Pericardium fibroblast (primary cell): ENCODE measurements around the genes ATP6V1G1 and CDK5RAP2.

- RAMPAGE, long total RNA: start-site peak on the plus strand at chr9:114587735-114587849, 4,607 and 4,064 reads in 2 replicates
Measured at GRCh38 chr9:114587259-114588174, at the start of gene ATP6V1G1. Gene ATP6V1G1, plus strand, starts transcription at chr9:114587769.

- RAMPAGE, long total RNA: no peak
Measured at GRCh38 chr9:116364849-116365285, 211.3 kb downstream of the PAPPA start.

DNA sequence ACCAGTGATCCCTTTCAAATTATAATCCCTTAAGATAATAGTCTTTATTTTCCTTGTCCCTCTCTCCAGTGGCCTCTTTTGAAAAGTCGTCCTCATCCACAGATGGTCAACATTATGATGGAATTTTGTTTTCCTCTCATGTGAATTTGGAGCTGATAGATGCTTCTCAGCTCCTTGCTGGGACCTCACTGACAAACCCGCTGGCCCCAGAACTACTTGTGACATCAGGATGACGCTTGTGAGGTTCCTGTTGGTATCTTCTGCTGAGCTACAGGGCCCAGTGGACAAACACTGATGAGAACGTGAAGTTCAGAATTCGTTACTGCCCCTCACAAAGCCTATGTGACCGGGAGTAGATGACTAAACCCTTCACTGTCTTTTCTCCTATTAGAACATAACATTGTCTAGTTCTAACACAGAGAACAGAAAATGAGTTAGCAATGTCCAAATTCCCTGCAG is 143.5 kb upstream of the TRIM32 start:
- RAMPAGE, long total RNA: no peak

DNA sequence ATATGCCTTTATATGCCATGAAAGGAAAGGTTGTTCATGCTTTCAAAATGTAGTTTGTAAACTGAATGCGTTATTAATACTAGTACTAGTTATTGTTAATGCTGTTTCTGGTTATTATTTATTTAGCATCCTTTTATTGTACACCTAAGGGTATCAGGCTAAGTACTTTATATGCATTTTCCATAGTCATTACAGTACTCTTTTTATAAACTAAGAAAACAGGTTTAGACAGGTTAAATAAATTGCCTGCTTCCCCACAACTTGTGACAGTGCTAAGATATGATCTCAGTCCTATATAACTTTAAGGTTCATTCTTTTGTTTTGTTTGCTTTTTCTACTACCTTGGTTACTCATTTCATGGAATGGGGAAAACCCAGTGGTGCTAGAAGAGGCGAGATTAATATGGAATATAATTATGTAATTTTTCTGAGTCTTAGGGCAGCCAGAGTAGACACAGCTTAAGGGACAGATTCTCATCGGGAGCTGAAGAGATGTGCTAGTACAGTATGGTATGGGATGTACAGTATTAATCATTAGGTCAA is 6.0 kb downstream of the TRIM32 start:
- RAMPAGE, long total RNA: no peak

DNA sequence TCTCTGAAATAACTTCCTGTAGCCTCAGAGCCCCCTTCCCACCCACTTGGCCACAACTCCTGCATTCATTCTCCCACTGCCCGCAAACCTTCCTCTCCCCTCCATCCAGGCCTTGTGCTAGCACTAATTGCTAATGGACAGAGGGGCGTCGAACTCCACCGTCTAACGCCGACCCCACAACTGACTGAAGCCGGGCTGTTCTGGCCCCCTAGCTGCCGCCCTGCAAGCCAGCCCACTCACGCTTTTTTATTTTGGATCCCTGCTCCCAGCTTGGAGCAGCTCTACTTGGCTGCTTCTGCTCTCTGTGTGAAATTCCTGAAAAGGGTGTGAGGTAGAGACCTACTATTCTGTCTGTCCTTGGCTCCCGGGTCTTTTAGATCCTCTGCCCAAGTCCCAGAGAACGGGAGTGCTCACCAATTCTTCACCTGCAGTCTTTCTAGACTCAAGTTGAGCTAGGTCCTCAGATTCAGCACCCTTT is 737 bp upstream of the ASTN2 start:
- RAMPAGE, long total RNA: no peak

GRCh38 chr9:117725386-117725641 is 21.1 kb downstream of the TLR4 start:
- RAMPAGE, long total RNA: no peak

DNA sequence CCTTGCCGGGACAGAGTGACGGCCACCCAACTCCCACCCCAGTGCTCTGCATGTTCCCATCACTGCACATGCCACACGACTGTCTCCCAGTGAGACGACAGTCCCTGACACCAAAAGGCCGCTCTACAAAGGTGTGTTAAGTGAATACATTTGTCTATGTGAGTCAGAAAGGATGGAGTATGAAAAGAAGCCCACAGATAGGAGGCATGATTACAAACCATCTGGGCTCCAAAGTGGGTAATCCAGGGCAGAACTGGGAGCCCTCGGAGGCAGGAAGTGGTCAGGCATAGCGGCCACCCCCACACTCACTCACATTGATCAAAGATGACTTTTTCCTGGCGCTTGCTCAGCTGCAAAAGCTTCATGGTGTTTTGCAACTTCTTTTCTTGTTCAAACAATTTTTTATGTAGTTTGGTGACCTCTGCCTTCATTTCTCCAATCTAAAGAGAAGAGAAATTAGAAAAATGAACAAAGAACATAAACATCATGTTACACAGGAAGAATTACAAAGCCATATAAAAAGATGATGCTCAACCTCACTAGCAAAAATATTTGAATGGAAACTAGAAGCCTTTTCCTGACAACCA is 185.7 kb downstream of the CDK5RAP2 start:
- RAMPAGE, long total RNA: no peak

DNA sequence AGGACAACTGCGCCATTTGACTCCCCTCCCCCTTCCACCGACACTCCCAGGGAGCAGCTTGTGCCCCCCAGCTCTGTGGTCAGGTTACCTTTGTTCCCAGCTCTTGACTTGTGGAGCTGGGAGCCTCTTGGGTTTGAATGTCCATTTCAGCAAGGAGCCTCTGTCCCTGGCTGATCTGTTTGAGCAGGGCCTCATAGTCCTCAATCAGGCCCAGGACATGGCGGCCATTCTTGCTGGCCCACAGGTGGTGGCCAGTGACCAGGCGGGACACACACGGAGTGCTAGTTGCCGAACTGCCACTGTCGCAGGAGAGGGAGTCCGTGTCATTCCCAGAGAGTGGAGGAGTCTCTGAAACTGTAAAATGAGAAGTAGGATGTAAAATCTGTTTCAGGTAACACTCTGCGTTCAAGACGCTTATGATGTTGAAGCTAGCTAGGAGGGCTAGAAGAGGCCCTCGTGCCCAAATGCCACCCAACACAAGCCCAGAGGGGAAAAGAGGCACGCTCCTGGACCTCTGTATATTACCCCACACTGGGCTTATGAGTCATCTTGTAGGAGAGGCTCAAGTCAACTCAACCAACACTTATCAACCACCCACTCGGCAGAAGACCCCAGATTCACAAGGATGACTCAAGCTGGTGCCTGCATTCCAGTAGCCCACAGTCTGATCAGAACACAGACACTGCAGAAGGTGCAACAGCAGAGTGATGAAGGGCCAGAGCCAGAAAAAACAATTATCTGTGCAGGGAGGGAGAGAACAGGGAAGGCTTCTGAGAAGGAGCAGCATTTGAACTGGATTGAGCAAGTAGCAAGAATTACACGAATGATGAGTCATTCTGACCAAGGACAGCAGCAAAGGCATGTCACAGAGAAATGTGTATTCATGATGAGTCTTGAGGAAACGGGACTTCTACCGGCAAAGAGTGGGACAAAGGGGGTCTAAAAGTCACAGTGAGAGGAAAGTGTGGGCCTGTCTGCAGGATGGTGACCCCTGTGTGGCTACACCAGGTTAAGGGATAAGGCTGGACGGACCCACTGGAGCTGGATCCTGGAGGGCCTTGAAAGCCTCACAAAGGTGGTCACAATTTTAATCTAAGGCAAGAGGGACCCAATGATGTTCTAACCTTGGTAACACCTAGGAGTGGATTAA is 176.9 kb downstream of the CDK5RAP2 start:
- RAMPAGE, long total RNA: no peak

GRCh38 chr9:120443056-120443890 is 136.7 kb downstream of the CDK5RAP2 start:
- RAMPAGE, long total RNA: no peak

DNA sequence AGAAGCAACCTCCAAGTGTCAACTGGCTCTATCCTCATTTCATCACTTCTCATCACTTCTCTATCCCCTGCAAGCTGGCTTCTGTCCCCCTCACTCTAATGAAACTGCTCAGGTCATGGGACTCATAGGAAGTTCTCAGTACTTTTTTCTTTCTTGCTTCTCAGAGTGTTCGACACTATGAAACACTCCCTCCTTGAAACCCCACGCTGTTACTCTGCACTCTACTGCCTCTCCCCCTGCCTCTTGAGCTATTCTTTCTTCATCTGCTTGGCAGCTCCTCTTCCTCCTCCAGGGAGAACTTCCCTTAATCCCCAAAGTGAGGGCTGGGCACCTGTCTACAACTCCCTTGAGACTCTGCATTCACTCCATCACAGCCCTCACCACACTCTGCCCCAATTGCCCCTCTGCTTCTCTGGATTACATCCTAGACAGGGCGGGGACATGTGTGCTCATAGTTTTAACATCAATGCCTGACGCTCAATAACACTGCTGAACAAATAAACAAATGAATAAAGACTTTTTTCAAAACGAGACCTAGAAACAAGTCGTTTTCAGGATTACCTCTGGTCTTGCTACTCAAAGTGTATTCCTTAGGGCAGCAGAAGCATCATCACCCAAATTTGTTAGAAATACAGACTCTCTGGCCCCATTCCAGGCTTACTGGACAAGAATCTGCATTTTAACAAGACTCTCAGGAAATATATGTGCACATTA is 115.8 kb downstream of the CDK5RAP2 start:
- RAMPAGE, long total RNA: no peak

GRCh38 chr9:120527663-120528015 is 52.3 kb downstream of the CDK5RAP2 start:
- RAMPAGE, long total RNA: no peak

GRCh38 chr9:120533785-120534683 is 45.9 kb downstream of the CDK5RAP2 start:
- RAMPAGE, long total RNA: no peak

DNA sequence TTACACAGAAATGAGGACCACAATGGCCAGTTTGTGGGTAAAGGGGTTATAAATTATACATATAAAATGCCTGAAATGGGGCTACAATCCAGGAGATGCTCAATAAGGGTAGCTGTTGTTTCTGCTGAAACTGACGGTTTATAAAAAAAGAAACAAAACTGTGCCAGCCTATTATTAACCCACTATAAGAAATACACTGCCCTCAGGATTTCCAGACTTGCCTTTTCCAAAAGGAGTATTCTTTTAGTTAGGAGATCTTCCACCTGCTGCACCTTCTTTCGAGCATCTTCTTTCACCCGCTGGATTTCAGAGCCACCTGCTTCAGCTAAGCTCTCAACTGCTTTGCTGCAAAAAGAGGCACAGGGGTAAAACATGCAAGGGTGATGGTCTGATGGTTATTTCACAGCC is 41.1 kb downstream of the CDK5RAP2 start:
- RAMPAGE, long total RNA: no peak

- RAMPAGE, long total RNA: start-site peak on the minus strand at chr9:120580094-120580178, 92 and 40 reads in 2 replicates
Measured at GRCh38 chr9:120579266-120580554, at the start of gene CDK5RAP2. Gene CDK5RAP2, minus strand, starts transcription at chr9:120580167.

- RAMPAGE, long total RNA: no peak
Measured at GRCh38 chr9:120630996-120631574, 51.1 kb upstream of the CDK5RAP2 start.

DNA sequence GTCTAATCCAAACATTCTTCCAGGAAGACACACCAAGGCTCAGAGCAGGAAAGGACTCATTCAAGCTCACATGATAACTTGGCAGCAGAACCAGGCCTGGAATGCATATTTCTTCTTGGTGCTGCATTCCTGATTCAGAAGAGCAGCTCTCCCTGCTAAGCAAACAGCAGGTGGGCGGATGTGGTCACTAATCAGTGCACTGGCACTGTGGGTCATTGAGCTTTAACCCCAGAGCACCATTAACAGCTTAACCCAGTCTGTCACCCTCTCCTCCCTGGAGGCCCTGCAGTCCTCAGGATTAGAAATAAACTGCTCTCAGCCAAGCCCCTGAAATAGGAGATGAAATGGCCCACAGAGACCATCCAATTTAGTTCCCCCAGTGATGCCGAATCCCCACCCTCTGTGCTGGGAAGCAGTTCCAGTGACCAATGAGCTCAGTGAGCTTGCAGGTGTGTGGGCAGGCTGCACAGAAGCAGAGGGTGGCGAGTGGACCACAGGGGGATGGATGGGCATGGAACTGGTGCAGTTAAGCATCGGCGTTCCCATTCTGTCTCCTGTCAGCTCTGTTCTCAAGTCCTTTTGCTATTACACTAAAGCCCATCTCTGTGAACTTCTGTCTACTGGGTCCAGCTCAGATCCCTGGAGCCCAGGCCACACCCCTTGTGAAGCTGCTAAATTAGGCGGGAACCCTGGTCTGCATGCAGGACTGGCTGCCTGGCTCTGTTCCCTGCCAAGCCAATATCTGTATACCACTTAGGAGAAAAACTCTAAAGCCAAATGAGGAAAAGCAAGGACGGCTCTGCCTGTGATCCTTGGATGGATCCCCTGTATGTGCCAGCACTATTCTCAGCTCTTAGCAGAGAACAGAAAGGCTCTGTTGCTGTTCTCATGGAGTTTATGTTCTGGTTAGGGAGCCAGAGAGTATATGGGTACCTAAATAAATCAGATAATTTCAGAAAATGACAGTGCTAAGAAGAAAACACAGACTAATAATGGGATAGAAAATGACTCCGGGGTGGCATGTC is 16.7 kb upstream of the MEGF9 start:
- RAMPAGE, long total RNA: no peak

DNA sequence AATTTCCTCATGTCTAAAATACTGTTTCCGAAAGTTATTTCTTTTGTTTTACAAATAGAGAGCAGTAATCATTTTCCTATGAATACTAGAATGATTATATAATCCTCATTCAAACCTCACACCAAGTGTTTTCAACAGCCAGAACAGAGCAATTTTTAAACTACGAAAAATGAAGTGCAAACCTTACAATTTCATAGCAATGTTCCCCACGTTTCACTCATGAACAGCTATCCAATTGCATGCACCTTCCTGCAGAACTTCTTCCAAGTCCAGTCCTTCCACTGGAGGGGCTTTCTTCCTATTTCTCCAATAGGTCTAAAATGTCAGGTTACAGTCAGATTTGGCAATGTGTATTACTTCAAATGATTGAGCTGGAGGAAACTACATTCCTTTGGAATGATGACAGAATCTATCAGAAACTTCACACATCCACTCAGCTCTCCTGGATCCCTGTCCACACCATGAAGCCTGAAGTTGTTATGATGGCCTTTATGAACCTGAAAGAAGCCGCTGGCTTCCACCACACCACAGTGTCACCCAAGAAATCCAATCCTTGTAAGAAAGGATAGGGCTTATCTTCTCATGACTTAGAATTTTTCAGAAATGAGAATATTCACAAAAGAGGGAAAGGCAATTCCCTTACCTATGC is 32.3 kb downstream of the FBXW2 start:
- RAMPAGE, long total RNA: no peak

GRCh38 chr9:120830842-120831074 is 12.0 kb downstream of the PSMD5 start:
- RAMPAGE, long total RNA: no peak

GRCh38 chr9:120925760-120926581 is 625 bp downstream of the TRAF1 start:
- RAMPAGE, long total RNA: no peak

DNA sequence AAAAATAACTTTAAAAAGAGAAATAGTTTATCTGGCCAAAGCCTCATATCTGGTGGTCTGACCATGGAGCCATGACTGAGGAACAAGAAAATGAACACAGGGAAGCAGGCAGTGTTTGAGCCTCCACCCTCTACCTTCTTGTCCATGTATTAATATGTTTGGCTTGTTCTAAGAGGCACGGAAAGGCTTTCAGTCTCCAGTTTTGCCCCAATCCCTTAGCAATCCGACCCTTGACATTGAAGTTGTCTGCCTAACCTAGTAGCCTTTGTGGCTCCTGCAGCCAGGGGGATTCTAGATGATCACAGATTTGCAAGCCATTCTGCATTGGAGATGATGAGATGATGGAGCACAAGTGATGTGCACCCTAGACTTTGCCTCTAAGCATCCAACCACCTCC is 5.4 kb upstream of the TRAF1 start:
- RAMPAGE, long total RNA: no peak